K562 (cell line): ENCODE results near the gene CCR1.

DNA sequence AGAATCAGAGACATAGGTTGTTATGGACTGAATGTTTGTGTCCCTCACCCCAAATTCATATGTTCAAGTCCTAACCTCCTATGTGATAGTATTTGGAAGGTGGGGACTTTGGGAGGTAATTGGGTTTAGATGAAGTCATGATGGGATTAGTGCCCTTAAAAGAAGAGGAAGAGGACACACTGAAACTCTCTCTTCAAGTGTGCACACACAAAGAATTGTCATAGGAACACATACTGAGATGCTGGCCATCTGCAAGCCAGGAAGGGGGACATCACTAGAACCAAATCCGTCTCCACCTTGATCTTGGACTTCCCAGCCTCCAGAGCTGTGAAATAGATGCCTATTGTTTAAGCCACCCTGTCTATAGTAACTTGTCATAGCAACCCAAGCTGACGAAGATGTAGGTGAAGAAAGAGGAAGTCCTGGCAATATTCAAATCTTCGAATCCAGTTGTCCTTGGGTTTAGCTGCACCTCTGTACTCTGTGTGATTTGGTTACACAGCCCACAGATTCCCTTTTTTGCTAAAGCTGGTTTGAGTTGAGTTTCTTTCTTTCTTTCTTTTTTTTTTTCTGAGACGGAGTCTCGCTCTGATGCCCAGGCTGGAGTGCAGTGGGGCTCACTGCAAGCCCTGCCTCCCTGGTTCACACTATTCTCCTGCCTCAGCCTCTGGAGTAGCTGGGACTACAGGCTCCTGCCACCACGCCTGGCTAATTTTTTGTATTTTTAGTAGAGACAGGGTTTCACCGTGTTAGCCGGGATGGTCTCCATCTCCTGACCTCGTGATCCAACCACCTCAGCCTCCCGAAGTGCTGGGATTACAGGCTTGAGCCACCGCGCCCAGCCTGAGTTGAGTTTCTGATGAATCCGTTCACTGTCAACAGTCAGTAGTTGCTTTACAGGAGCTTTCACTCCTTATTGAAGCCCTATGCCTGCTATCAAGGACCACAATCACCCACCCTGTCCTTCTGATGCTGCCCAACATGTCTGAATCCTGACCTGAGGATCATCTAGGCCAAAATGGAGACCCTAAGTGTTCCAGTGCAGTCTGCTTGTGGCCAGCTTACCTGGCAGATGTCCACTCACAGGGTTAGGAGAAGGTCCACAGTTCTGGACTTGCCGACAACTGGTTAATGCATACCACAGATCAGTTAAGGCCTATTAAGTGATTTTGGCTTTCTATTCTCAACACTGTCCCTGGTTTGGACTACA is 68.2 kb upstream of the XCR1 start:
- RAMPAGE, long total RNA, result no peak
- RRBS, result no CpG with 5 or more reads among the region's 14 CpGs
PRO-cap:
- standard, result no peak
- CoPRO, capped RNA only, 2 experiments, result no peak in any of the 2 experiments
- CoPRO, capped and uncapped RNA, 2 experiments, result no peak in any of the 2 experiments
- CoPRO, uncapped RNA only, 2 experiments, result no peak in any of the 2 experiments
CAGE:
- cytosol, long polyA plus RNA, result no peak
- long polyA plus RNA, result no peak
- nucleolus, long total RNA, result no peak
- nucleus, long polyA plus RNA, result no peak

GRCh38 chr3:46206638-46207083 is 1.5 kb downstream of the CCR1 start:
- RAMPAGE, long total RNA, result no peak
- RRBS, result no CpG with 5 or more reads among the region's 4 CpGs
PRO-cap:
- standard, result no peak
- CoPRO, capped RNA only, 2 experiments, result no peak in any of the 2 experiments
- CoPRO, capped and uncapped RNA, 2 experiments, result no peak in any of the 2 experiments
- CoPRO, uncapped RNA only, 2 experiments, result no peak in any of the 2 experiments
CAGE:
- cytosol, long polyA plus RNA, result no peak
- long polyA plus RNA, result no peak
- nucleolus, long total RNA, result no peak
- nucleus, long polyA plus RNA, result no peak

GRCh38 chr3:46208176-46208878 is at the start of gene CCR1:
Gene CCR1, minus strand, starts transcription at chr3:46208313.
- RAMPAGE, long total RNA, result no peak
- RRBS, result no CpG with 5 or more reads among the region's 5 CpGs
PRO-cap:
- standard, result no peak
- CoPRO, capped RNA only, 2 experiments, result no peak in any of the 2 experiments
- CoPRO, capped and uncapped RNA, 2 experiments, result no peak in any of the 2 experiments
- CoPRO, uncapped RNA only, 2 experiments, result no peak in any of the 2 experiments
CAGE:
- cytosol, long polyA plus RNA, result no peak
- long polyA plus RNA, result no peak
- nucleolus, long total RNA, result no peak
- nucleus, long polyA plus RNA, result no peak

DNA sequence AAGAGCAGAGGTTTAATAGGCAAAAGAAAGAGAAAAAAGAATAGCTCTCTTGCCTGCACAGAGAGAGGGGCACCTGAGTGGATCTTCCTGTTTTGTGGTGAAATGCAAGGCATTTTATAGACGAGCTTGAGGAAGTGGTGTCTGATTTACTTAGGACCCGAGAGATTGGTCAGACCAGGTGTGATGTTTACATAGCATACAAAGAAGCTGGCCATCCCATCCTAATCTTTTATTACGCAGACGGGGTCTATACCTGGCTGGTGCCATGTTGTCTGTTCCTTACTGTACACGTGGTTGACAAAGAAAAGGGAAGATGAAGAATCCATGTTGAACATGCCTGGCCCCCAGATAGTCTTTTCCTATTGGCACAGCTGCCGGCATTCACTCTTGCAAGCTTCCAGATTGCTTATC is 13.3 kb downstream of the CCR5 start:
- RAMPAGE, long total RNA, result no peak
- RRBS, result no CpG with 5 or more reads among the region's 6 CpGs
PRO-cap:
- standard, result no peak
- CoPRO, capped RNA only, 2 experiments, result no peak in any of the 2 experiments
- CoPRO, capped and uncapped RNA, 2 experiments, result no peak in any of the 2 experiments
- CoPRO, uncapped RNA only, 2 experiments, result no peak in any of the 2 experiments
CAGE:
- cytosol, long polyA plus RNA, result no peak
- long polyA plus RNA, result no peak
- nucleolus, long total RNA, result no peak
- nucleus, long polyA plus RNA, result no peak

GRCh38 chr3:46386001-46386754 is 15.4 kb downstream of the CCR5 start:
- RAMPAGE, long total RNA, result no peak
- RRBS, result no CpG with 5 or more reads among the region's 5 CpGs
PRO-cap:
- standard, result bidirectional peak, plus-strand start at chr3:46386505, minus-strand start at chr3:46386351
- CoPRO, capped RNA only, 2 experiments, result no peak in any of the 2 experiments
- CoPRO, capped and uncapped RNA, 2 experiments, result no peak in any of the 2 experiments
- CoPRO, uncapped RNA only, 2 experiments, result no peak in any of the 2 experiments
CAGE:
- cytosol, long polyA plus RNA, result no peak
- long polyA plus RNA, result no peak
- nucleolus, long total RNA, result no peak
- nucleus, long polyA plus RNA, result no peak

DNA sequence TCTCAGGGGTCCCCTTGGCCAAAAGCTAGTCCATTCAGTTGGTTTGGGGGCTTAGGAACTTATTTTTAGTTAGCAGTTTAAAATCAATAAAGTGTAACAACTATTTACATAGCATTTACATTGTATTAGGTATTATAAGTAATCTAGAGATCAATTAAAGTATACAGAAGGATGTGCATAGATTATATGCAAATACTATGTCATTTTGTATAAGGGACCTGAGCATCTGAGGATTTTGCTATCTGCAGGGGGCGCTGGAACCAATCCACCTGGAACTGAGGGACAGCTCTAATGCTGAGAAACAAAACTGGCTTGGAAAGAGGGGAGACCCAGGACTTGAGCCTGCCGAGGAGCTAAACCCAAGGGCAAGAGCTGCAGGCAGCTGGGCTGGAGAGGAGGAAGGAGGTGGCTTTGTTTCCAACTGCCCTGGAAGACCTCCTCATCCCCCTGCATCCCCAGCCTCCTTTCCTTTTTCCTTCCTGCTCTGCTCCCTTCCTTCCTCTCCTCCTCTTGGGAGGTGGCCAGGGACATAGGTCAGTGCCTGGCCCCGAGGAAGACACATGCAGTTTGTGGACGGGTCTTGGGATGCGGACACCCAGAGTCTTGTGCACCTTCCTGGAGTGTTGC is 985 bp upstream of the RTP3 start:
- RAMPAGE, long total RNA, result no peak
- RRBS, result no CpG with 5 or more reads among the region's 5 CpGs
PRO-cap:
- standard, result unidirectional peak, plus-strand start at position 304 of the sequence
- CoPRO, capped RNA only, 2 experiments, result no peak in any of the 2 experiments
- CoPRO, capped and uncapped RNA, 2 experiments, result no peak in any of the 2 experiments
- CoPRO, uncapped RNA only, 2 experiments, result no peak in any of the 2 experiments
CAGE:
- cytosol, long polyA plus RNA, result no peak
- long polyA plus RNA, result no peak
- nucleolus, long total RNA, result no peak
- nucleus, long polyA plus RNA, result no peak

DNA sequence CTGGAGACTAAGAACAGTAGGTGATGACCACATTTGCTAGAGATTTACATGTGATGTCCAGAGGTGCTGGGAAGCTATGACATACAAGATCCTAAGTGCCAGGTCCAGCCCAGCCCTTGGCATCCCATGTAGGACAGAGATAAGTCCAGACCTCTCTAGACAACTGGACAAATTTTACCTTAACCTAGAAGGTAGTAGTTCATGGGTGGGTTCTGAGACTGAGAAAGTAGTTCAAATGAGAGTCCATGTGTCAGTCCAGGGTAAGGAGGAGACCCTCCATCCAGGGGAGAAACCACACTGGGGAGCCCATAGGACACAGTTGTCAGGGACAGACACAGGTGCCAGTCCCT is 6.2 kb downstream of the LRRC2 start:
- RAMPAGE, long total RNA, result no peak
PRO-cap:
- standard, result no peak
- CoPRO, capped RNA only, 2 experiments, result no peak in any of the 2 experiments
- CoPRO, capped and uncapped RNA, 2 experiments, result no peak in any of the 2 experiments
- CoPRO, uncapped RNA only, 2 experiments, result no peak in any of the 2 experiments
CAGE:
- cytosol, long polyA plus RNA, result no peak
- long polyA plus RNA, result no peak
- nucleolus, long total RNA, result no peak
- nucleus, long polyA plus RNA, result no peak

DNA sequence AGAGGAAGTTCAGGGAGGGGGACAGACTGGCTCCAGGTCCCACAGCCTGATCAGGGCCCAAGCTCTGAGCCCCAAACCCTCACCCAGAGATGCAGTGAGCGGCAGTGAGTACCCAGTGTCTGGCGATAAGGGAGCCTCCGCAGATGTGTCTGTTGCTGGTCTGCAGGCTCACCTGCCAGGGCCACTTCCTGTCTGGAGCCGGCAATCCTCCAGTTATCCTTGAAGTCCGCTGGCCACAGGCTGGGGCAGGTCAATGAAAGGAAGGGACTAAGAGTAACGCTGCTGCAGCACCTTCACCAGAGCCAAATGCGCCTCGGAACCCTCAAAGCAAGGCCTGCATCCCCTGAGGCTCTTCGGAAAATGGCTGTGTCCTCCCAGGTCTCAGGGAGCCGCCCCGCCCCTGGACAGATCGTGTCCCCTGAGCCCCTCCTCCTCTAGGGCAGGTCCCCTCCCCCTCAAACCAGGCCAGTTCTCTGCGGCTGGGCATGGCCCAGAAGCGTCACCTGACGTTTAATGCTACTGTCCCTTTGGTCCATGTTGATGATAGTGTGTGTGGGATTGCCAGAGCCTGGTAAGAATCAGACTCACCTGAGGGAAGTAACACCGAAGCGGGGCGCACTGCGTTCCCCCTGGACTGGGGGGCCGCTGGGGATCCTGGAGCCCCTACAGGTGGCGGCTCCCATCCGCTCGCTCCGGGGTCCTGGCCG is 51.5 kb downstream of the MYL3 start:
- RAMPAGE, long total RNA, result no peak
- RRBS, result 33% methylated on average over 2 of the region's 25 CpGs
PRO-cap:
- standard, result no peak
- CoPRO, capped RNA only, 2 experiments, result no peak in any of the 2 experiments
- CoPRO, capped and uncapped RNA, 2 experiments, result no peak in any of the 2 experiments
- CoPRO, uncapped RNA only, 2 experiments, result no peak in any of the 2 experiments
CAGE:
- cytosol, long polyA plus RNA, result no peak
- long polyA plus RNA, result no peak
- nucleolus, long total RNA, result no peak
- nucleus, long polyA plus RNA, result no peak

DNA sequence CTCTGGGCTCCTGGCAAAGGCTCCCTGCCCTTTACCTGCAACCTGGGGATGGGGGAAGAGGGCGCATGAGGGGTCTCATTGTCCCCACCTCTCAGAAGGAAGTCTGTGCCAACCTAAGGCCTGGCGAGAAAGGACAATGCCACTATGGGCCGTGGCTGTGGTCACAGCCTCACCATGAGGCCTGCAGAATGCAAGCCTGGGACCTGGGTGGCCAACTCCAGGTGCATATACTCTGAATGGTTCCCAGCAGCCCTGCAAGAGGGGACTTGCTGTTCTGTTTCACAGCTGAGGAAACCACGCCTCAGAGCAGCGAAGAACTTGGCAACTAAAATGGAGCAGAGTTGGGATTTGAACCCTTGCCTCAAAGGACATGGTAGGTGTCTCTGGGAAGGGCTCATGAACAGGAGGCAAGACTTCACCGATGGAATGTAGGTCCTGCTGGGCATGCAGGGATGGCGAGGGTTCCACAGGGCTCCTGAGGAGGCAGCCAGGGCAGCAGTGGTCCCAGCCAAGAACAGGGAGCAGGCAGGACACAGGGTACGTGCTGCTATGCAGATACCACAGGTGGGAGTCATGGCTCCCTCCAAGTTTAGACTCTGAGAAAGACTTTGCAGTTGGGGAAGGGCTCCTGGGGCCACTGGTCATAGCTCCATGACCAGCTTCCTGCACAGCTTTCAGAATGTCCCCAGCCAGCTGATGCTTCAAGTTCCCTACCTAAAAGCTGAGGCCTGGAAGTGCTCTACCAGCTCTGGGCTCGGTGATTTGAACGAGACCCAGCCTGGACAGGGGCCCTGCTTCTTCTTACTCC is 1.0 kb downstream of the MYL3 start:
- RAMPAGE, long total RNA, result no peak
- RRBS, result no CpG with 5 or more reads among the region's 10 CpGs
PRO-cap:
- standard, result no peak
- CoPRO, capped RNA only, 2 experiments, result no peak in any of the 2 experiments
- CoPRO, capped and uncapped RNA, 2 experiments, result no peak in any of the 2 experiments
- CoPRO, uncapped RNA only, 2 experiments, result no peak in any of the 2 experiments
CAGE:
- cytosol, long polyA plus RNA, result no peak
- long polyA plus RNA, result no peak
- nucleolus, long total RNA, result no peak
- nucleus, long polyA plus RNA, result no peak

DNA sequence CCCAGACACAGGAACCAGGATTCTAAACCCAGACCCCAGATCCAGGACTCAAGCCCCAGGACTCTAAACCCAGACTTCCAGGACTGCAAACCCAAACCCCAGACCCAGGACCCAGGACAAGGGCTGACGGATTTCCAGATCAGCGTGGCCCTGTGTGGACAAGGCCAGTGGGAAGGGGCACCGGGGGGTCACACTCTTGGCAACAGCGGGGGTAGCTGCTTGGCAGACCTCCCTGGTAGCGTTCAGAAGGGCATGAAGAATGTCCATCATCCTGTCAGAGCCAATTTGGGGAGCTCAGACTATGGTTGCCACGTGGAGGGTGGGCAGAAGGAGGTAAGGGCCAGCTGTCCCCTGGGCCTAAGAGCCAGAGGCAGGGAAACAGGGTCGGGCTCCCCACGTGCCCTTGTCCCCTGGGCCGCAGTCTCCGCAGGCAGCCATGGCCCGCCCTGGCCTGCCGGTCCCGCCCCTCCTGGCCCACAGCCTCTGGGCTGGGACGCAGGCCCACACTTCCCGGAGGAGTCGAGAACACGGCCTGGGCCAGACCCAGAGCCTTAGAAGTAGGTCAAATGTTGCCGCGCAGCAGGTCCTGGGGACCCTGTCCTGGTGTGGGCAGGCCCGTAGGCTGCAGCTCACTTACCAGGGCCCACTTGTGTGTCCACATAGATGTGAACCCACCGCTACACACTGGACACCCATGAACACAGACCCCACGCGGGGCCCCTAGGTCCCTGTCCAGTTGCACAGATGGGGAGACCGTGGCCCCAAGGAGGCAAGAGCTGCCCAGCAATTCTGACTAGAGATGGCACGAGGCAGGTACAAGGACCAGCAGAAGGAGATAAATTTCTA is 4.2 kb upstream of the MYL3 start:
- RAMPAGE, long total RNA, result no peak
- RRBS, result 55% methylated on average over 4 of the region's 25 CpGs
PRO-cap:
- standard, result no peak
- CoPRO, capped RNA only, 2 experiments, result no peak in any of the 2 experiments
- CoPRO, capped and uncapped RNA, 2 experiments, result no peak in any of the 2 experiments
- CoPRO, uncapped RNA only, 2 experiments, result no peak in any of the 2 experiments
CAGE:
- cytosol, long polyA plus RNA, result no peak
- long polyA plus RNA, result no peak
- nucleolus, long total RNA, result no peak
- nucleus, long polyA plus RNA, result no peak

DNA sequence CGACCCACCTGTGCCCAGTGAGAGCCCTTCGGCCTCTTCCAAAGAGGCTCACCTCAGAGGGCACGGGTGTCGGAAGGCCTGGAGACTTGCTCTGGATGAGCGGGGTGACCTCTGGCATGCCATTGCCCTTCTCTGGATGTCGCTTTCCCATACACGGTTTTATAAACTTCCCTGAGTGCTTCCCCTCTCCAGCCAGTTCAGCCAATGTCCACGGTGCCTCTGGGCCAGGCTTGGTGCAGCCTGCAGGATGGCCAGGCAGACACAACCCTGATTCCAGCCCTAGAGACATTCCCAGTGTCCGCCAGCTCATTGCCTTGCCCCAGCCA is 3.6 kb upstream of the PTH1R start:
- RAMPAGE, long total RNA, result no peak
- RRBS, result no CpG with 5 or more reads among the region's 9 CpGs
PRO-cap:
- standard, result no peak
- CoPRO, capped RNA only, 2 experiments, result no peak in any of the 2 experiments
- CoPRO, capped and uncapped RNA, 2 experiments, result no peak in any of the 2 experiments
- CoPRO, uncapped RNA only, 2 experiments, result no peak in any of the 2 experiments
CAGE:
- cytosol, long polyA plus RNA, result no peak
- long polyA plus RNA, result no peak
- nucleolus, long total RNA, result no peak
- nucleus, long polyA plus RNA, result no peak

- RAMPAGE, long total RNA, result no peak
- RRBS, result no CpG with 5 or more reads among the region's 5 CpGs
PRO-cap:
- standard, result no peak
- CoPRO, capped RNA only, 2 experiments, result no peak in any of the 2 experiments
- CoPRO, capped and uncapped RNA, 2 experiments, result no peak in any of the 2 experiments
- CoPRO, uncapped RNA only, 2 experiments, result peak in 1 of 2 experiments; most common minus-strand start chr3:46939143 (in 1)
CAGE:
- cytosol, long polyA plus RNA, result no peak
- long polyA plus RNA, result no peak
- nucleolus, long total RNA, result no peak
- nucleus, long polyA plus RNA, result no peak
Measured at GRCh38 chr3:46938815-46939283, 37.7 kb downstream of the CCDC12 start.

DNA sequence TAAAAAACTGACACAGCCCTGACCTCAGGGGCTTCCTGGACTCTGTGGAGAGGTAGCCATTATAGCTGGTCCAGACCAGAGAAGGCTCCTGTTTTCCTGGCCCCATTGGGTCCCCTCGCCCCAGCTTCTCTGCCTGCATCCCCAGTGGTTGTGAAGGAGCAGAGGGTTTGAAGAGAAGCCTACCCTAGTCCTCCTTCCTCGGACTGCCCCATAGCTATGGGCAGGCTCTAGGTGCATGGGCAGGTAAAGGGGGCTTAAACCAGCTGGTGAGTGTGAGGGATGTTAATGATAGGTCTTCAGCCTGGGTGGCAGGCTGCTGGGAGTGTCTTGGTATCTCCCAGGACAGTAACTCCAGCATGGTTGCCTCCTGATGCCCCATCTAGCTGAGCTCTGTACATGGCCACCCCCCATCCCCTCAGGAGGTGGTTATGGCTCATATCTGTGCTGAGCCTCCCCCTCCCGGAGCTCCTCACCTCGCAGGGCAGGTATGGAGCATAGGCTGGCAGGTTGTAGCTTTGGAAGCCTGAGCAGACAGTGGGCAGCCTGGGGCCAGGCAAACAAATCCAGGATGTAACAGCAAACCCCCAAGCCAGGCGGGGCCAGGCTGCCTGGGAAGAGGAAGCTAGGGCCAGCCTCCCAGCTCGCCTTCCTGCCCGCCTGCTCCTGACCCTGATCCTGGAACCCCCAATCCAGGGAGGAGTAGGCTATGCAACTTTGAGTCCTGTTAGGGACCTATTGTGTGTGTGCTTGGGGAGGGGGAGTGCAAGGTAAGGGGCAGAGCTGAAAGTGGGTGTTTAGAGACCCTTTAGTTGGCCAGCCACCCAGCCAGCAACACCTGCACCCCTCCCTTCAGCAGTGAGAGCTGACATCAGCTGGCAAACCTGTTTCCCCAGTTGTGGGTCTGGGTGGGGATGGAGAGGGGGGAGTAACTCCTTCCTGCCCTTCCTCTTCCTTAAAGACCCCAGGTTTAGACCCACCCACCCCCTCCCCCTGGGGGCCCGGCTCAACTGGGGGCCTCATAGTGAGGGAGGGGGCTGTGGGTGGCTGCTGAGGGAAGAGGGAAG is 2.3 kb downstream of the NBEAL2 start:
- RAMPAGE, long total RNA, result no peak
- RRBS, result no CpG with 5 or more reads among the region's 8 CpGs
PRO-cap:
- standard, result no peak
- CoPRO, capped RNA only, 2 experiments, result no peak in any of the 2 experiments
- CoPRO, capped and uncapped RNA, 2 experiments, result no peak in any of the 2 experiments
- CoPRO, uncapped RNA only, 2 experiments, result no peak in any of the 2 experiments
CAGE:
- cytosol, long polyA plus RNA, result no peak
- long polyA plus RNA, result no peak
- nucleolus, long total RNA, result no peak
- nucleus, long polyA plus RNA, result no peak

DNA sequence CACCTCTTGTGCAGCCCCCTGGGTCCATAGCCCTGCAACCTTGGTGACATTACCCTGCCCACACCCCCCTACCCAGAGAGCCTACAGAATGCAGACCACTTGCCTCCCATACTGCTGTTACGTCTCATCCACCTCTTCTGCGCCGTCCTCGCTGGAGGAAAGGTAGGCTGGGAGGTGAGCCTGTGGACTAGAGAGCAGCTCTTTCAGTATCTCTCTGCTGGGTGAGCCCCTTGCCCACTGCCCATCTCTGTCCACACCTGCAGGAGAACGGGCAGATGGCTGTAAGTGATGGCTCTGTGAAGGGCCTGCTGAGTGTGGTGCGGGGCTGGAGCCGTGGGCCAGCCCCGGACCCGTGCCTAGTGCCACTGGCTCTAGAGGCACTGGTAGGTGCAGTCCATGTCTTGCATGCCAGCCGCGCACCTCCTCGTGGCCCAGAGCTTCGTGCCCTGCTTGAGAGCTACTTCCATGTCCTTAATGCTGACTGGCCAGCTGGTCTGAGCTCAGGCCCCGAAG is 11.7 kb downstream of the NBEAL2 start:
- RAMPAGE, long total RNA, result no peak
- RRBS, result no CpG with 5 or more reads among the region's 14 CpGs
PRO-cap:
- standard, result no peak
- CoPRO, capped RNA only, 2 experiments, result no peak in any of the 2 experiments
- CoPRO, capped and uncapped RNA, 2 experiments, result no peak in any of the 2 experiments
- CoPRO, uncapped RNA only, 2 experiments, result peak in 1 of 2 experiments; most common plus-strand start position 120 of the sequence (in 1)
CAGE:
- cytosol, long polyA plus RNA, result no peak
- long polyA plus RNA, result no peak
- nucleolus, long total RNA, result no peak
- nucleus, long polyA plus RNA, result no peak

DNA sequence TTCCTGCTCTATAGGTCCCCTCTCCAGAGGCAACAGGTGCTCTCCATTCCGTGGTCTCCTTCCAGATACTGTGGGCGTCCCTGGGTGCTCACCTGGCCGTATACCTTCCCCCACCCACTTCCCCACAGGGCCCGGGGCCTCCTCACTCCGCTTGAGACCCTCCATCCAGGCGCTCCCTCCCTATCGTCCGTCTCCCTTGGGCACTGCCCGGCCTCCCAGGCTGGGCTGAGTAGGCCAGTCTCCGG is 664 bp upstream of the PTPN23 start:
- RAMPAGE, long total RNA, result no peak
- RRBS, result 3% methylated on average over 5 of the region's 10 CpGs
PRO-cap:
- standard, result no peak
- CoPRO, capped RNA only, 2 experiments, result no peak in any of the 2 experiments
- CoPRO, capped and uncapped RNA, 2 experiments, result no peak in any of the 2 experiments
- CoPRO, uncapped RNA only, 2 experiments, result no peak in any of the 2 experiments
CAGE:
- cytosol, long polyA plus RNA, result no peak
- long polyA plus RNA, result no peak
- nucleolus, long total RNA, result no peak
- nucleus, long polyA plus RNA, result no peak

GRCh38 chr3:47542497-47543273 is 29.2 kb upstream of the ELP6 start:
- RAMPAGE, long total RNA, result no peak
- RRBS, result 65% methylated on average over 6 of the region's 21 CpGs
PRO-cap:
- standard, result no peak
- CoPRO, capped RNA only, 2 experiments, result no peak in any of the 2 experiments
- CoPRO, capped and uncapped RNA, 2 experiments, result no peak in any of the 2 experiments
- CoPRO, uncapped RNA only, 2 experiments, result no peak in any of the 2 experiments
CAGE:
- cytosol, long polyA plus RNA, result no peak
- long polyA plus RNA, result no peak
- nucleolus, long total RNA, result no peak
- nucleus, long polyA plus RNA, result no peak

- RAMPAGE, long total RNA, result no peak
- RRBS, result no CpG with 5 or more reads among the region's 5 CpGs
PRO-cap:
- standard, result no peak
- CoPRO, capped RNA only, 2 experiments, result no peak in any of the 2 experiments
- CoPRO, capped and uncapped RNA, 2 experiments, result no peak in any of the 2 experiments
- CoPRO, uncapped RNA only, 2 experiments, result peak in 1 of 2 experiments; most common minus-strand start chr3:47661628 (in 1)
CAGE:
- cytosol, long polyA plus RNA, result no peak
- long polyA plus RNA, result start-site peak on the minus strand at chr3:47661301-47661458, 540 and 560 reads in 2 replicates
- nucleolus, long total RNA, result no peak
- nucleus, long polyA plus RNA, result no peak
Measured at GRCh38 chr3:47661170-47661732, 82.6 kb upstream of the CSPG5 start.

DNA sequence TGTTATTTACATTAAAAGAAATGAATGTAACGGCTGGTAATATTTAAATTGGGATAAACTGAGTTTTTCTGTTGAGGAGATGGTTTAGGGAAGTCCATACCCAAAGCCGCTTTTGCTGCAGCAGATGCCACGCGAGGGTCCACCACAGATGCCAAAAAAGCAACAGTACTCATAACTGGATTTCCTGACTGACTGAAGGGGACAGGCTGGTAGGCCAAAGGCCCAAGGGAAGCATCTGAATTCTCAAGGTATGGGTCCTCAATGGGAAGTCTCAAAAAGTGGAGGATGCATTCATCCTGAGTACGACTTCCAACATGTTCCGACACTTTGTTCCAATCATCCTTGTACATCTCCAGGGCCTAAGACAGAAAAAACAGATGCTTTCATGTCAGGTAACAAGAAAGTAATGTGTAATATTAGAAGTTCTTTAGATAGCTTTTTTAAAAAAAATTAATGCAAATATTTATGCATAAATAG is 83.6 kb upstream of the CSPG5 start:
- RAMPAGE, long total RNA, result no peak
- RRBS, result no CpG with 5 or more reads among the region's 6 CpGs
PRO-cap:
- standard, result no peak
- CoPRO, capped RNA only, 2 experiments, result no peak in any of the 2 experiments
- CoPRO, capped and uncapped RNA, 2 experiments, result no peak in any of the 2 experiments
- CoPRO, uncapped RNA only, 2 experiments, result no peak in any of the 2 experiments
CAGE:
- cytosol, long polyA plus RNA, result no peak
- long polyA plus RNA, result no peak
- nucleolus, long total RNA, result no peak
- nucleus, long polyA plus RNA, result no peak